ENCODE measurements around the genes ANK3 and ARID5B.

- PRO-cap, result no peak
Observed at GRCh38 chr10:59812431-59812951, 59.2 kb upstream of the MRLN start.

GRCh38 chr10:59881861-59882147 is 24.6 kb downstream of the CCDC6 start:
- PRO-cap, result no peak

GRCh38 chr10:59960794-59961122 is 54.4 kb upstream of the CCDC6 start:
- PRO-cap, result no peak

- PRO-cap, result no peak
Observed at GRCh38 chr10:60138784-60139252, 232.5 kb upstream of the CCDC6 start.

DNA sequence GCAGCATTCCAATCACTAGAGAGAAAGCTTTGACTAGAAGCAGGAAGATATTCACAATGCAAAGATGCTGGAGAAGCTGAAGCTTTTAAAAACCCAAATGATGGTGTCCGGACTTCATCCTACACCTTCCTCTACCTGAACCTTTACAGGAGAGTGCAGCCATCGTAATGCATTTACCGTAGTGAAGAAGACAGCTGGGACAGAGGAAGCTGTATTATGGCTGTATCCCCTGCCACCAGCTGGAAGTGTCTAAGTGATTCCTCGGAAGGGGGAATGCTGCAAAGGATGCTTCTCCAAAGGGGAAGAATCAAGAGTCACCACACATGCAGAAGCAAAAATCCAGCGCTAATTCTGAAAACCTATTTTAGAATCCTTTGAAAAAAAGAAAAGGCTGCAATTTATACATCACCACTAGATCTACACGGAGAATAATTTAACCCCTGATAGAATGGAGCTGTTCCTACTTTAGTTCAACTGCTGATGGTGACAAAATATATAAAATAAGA is at the start of gene ANK3:
Gene ANK3, minus strand, starts transcription at position 254 of the 506 bp plus-strand sequence.
- PRO-cap, result no peak

DNA sequence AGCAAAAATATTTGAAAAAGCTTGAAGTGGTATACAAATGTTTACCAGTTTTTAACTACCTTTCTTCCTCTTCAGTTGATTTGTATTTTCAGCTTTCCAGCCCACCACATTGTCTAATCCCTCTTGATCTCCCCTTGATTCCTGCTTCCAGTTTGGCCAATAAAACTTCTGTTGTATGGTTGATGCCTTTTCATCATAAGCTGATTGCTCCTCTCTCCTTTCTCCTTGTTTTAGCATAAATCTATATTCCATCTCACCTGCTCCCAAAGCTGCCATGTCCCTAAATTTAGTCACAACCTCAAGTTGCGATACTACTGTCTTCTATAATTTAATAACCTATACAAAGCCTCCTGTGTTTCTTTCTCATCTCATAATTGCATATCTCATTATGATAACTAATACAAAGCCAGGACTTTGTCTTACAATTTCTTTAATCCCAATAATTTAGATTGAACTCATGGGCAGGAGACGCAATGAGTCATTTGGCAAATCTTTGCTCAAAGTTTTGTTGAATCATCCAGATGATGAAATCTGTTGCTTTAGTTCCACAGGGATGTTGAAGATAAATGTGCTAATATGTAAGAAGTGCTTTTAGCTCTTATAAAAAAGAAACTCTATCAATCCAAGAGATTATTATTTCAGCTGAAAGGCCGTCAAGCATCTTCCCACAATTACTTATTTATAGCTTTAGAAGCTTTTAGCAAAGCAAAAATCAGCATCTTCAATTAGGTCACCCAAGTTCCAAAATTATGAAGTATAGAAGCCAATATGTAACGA is 36.6 kb upstream of the ANK3 start:
- PRO-cap, result no peak

- PRO-cap, result no peak
Observed at GRCh38 chr10:60707779-60708208, 70.5 kb upstream of the CDK1 start.

GRCh38 chr10:60989295-60989863 is 45.4 kb upstream of the RHOBTB1 start:
- PRO-cap, result no peak

DNA sequence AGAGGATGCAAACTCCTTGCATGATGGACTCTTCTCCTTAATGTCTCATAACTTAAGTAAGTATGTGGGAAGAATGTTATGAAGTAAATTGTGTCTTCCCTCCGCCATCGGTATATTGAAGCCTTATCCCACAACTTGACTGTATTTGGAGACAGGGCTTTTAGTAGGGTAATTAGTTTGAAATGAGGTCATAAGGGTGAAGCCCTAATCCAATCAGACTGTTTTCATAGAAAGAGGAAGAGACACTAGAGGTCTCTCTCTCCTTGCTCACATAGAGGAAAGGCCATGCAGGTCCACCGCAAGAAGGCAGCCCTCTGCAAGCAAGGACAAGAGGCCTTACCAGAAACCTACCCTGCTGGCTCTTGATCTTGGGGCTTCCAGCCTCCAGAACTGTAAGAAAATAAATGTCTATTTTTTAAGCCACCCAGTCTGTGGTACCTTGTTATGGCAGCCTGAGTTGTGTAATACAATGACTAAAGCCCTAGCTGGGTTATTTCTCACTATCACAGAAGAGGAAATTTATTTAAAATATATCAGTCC is 12.7 kb upstream of the TMEM26 start:
- PRO-cap, result no peak

DNA sequence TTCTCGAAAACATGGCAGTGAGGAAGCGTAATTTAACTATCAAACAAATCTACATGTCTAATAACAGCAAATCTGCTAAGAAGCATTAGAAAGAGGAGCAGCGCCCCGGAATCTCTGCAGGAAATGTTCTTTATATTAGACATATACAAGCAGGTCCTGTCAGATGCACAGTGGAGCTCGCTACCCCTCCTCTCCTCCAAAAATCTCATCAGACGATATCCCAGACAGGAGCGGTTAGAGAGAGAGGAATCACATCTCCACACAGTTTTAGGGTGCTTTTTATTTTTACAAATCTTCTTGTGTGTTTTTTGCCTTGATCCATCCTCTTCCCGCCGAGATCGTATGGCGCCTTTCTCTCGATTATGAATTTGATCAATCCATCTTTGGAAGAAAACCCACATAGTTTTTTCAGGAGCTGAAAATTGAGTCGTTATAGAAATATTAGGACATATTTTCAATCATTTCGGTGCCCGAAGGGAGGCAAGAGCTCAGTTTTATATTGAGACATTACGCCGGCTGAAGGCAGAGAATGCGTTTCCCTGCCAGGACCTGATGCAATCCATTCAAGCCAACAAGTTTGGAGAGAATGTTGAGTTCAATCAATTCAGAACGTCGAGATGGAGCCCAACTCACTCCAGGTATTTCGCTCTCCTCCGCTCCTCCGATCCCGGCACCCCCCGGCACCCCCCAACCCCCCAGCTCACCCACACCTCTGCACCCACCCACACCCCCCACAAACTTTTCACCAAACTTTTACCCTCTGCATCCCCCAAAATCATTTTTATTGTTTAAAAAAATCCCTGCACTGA is at the start of gene ARID5B:
Gene ARID5B, plus strand, starts transcription at position 607 of the 809 bp plus-strand sequence.
- PRO-cap, result unidirectional peak, plus-strand start at position 607 of the sequence

GRCh38 chr10:61901902-61902913 is 709 bp downstream of the ARID5B start:
- PRO-cap, result bidirectional peak, plus-strand start at chr10:61902584, minus-strand start at chr10:61902447

GRCh38 chr10:61993634-61994084 is 92.2 kb downstream of the ARID5B start:
- PRO-cap, result no peak

- PRO-cap, result no peak
Observed at GRCh38 chr10:61994498-61994884, 93.0 kb downstream of the ARID5B start.

DNA sequence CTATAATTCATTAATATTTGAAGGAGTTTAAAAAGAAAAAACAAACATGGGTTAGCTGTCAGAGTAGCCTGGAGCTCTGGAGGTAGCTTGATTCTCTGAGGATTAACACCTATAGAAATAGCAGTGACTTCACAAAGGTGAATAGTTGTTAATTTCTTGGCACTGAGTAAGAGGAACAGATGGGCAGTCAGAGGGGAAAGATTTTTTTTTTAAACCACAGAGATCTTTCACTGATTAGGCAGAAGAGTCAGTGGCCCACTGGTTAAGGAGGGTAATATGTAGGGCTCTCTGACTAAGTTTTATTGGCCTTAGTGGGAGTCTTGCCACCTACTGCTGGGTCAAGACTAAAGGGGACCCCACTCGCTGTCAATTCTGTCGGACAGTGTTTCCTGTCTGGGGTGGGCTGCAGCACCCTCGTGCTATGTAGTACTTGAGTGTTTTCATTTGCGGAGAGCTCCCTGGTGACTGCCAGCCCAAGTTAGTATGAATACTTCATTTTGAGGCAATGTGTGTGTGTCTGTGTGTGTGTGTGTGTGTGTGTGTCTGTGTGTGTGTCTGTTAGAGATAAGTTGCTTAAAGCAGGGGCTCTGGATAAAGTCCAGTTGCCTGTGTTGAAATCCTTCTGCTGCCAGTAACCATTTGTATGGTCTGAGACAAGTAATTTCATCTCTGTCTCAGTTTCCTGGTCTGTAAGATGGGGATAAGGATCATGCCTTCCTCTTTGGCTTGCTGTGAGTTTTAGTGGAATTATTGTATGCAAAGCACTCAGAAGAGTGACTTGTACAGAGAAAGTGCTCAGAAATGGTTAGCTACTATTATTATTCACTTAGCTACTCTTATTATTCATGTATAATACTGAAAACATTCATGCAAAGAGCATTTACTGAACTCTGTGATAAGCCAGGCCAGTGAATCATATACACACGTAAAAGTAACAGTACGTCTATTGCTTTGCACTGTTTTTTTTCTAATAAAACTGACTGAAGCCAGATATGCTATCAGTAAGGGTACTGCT is 145.3 kb downstream of the ARID5B start:
- PRO-cap, result no peak

GRCh38 chr10:62048422-62049528 is 147.3 kb downstream of the ARID5B start:
- PRO-cap, result bidirectional peak, plus-strand start at chr10:62048823, minus-strand start at chr10:62048546; unidirectional peak, plus-strand start at chr10:62048823; unidirectional peak, plus-strand start at chr10:62049007; bidirectional peak, plus-strand start at chr10:62049184, minus-strand start at chr10:62049174; bidirectional peak, plus-strand start at chr10:62049359, minus-strand start at chr10:62049230

DNA sequence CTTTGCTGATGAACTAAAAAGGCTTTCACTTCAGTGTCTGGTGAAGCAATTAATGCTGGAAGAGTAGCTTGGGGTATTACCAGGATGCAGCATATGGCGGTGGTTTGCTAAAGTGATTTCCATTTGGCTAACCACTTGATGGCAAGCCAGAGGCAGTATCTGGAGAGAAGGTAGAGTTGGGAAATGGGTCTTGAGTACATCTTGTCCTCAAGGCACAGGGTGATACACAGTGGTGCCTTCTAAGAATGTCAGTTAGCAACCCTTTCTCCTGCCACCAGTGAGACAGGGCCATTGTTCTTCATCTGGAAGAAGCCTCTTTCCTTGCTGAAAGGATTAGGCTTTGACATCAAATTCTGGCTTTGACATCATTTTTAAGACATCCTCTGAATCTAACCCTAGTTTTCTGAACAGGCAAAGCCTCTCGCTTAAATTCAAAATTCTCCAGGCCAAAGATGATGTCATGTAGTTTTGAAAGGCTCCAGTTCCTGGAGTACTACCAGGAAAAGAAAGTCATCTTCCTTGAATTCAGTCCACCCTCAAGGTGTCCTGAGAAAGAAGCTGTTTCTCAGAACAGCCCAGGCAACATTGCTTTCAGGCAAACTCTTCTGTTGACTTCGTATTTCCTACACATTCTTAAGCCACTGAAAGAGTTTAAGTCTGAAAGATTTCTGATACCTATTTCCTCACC is 162.4 kb downstream of the ARID5B start:
- PRO-cap, result bidirectional peak, plus-strand start at position 568 of the sequence, minus-strand start at position 403 of the sequence

DNA sequence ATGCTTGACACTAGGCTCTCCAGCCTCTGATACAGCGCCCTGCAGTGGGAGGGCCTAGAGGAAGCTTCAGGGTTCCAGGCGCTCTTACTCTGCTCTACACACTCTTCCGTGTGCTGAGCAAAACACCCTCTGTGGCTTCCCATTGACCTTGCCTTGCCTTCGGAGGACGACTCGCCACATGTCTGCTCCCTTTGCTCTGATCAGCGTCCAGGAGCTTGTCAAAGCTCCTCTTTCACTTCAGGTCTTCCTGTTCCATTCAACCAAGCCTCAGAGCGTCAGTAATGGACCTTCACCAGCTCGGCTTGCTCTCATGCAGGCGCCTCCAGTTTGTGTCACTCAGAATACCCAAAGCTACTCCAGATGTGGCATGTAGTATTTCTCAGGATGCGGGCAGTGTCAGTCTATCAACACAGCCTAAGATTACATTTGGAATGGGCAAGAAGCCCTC is 173.9 kb downstream of the ARID5B start:
- PRO-cap, result no peak

DNA sequence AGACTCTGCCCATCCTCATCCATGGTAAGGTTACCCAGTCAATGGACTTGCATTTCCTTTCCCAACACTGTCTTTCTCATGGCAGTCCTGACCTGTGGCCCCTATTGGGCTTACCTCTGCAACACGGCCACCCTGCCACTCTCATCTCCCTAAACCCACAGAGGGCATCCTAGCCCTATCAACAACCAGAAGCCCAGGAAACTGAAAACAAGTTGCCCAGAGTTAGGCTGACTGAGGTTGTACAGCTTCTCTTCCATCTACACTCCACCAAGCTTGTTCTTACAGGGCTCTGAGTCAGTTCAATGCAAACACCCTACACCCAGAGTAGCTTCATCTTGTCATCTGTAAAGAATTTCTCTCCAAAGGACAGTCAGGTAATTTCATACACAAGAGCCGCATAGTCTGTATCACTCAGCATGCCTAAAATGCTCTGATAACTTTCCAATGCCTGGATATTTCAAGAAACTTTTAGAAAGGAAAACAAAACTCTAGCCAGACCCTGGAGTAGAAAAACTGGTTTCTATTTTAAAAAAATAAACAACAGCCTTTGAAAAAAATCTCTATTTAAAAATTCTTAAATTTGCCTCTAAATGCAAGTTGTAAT is 175.4 kb downstream of the ARID5B start:
- PRO-cap, result no peak

DNA sequence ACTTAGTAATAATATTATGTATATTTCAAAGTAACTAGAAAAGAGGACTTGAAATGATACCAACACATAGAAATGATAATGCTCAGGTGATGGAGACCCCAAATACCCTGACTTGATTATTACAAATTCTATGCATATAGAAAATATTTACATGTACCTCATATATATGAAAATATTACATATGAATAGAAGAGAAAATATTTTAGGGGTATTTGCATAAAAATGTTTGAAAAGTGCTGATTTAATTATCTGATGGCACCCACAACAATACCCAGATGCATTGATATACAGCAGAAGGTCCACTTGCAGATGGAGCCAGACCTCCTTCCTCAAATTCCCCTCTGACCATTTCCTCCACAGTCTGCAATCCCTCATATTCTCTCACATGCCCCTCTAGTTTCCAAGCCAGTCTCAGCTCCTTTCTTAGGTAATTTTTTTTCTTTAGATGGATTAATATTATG is 6.3 kb upstream of the RTKN2 start:
- PRO-cap, result no peak

- PRO-cap, result no peak
Observed at GRCh38 chr10:62742709-62743045, 61.8 kb upstream of the ADO start.

Data from cardiac septum (tissue), 1 donor.